ENCODE measurements around a stretch of chr10.

DNA sequence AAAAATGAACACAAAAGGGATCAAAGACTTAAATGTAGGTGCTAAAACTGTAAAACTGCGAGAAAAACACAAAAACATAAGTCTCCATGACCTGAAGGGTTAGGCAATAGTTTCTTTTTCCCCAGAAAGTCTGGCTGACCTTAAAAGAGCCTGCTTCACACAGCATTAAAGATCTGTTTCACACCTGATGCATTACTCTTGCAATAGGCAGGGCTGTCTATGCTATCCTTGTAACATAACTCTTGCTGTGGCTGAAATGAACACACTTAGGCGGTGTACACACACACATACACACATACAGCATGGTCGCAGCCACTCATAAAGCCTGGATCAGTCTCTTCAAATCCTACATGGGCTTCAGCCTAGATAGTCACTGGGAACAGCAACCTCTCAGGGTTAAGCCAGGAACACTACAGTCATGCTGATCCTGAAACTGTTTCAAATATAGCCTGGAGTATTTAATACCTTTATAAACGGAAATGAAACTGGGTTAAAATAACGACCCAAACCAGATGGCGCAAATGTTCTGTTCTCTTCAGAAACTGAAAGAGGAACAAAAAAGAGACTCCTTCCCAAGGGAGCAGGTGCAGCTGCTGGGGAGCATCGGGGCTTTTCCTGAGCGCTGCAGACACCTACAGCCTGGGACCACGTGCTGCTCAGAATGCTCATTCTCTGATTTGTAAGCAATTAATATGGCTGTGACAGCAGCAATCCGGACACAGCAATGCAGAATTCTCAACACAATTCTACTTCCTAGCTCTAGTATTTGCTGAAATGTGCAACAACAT, 61.0 kb upstream of the SFMBT2 start:
- CAGE, long polyA plus RNA: no peak
- RRBS: no CpG with 5 or more reads among the region's 10 CpGs

DNA sequence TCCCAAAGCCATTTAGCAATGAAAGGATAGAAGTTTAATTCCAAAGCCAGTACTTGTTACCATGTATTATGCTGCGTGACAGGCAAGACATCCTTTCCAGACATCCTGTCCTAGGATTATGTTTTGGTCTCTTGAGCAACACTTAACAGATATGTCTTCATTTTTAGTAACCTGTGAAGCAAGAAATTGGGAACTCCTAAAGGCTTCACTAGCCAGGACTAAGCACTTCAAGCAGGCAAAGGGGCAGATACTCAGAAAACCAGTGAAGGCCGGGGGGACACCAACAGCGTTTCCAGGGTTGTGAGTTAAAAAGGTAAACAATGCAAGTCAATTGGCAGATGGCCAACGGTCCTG, 77.5 kb upstream of the SFMBT2 start:
- CAGE, long polyA plus RNA: no peak
- RRBS: no CpG with 5 or more reads among the region's 4 CpGs

DNA sequence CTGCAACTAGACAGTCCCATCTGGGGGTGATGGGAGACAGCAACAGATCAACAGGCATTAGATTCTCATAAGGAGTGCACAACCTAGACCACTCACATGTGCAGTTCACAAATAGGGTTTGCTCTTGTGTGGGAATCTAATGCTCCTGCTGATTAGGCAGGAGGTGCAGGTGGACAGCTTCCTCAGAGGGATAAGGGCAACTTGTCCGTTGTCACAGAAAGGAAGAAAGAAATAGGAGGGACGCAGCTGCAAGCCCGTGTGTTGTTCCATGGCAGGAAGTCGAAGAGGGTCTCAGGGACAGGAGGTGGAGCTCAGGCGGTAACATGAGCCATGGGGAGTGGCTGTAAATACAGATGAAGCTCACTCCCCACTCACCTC, 101.5 kb upstream of the SFMBT2 start:
- CAGE, long polyA plus RNA: no peak
- RRBS: no CpG with 5 or more reads among the region's 5 CpGs

GRCh38 chr10:7625911-7626208, 40.9 kb downstream of the ITIH5 start:
- CAGE, long polyA plus RNA: no peak
- RRBS: no CpG with 5 or more reads among the region's 7 CpGs

- CAGE, long polyA plus RNA: no peak
- RRBS: no CpG with 5 or more reads among the region's 11 CpGs
Measured at GRCh38 chr10:7667932-7668208, 1.1 kb upstream of the ITIH5 start.

- CAGE, long polyA plus RNA: no peak
- RRBS: 2% methylated on average over 6 of the region's 50 CpGs
Measured at GRCh38 chr10:7788276-7789298, 610 bp downstream of the ATP5F1C start.

GRCh38 chr10:8051688-8052332, 2.7 kb upstream of the GATA3 start:
- CAGE, long polyA plus RNA: no peak
- RRBS: 14% methylated on average over 20 of the region's 45 CpGs

DNA sequence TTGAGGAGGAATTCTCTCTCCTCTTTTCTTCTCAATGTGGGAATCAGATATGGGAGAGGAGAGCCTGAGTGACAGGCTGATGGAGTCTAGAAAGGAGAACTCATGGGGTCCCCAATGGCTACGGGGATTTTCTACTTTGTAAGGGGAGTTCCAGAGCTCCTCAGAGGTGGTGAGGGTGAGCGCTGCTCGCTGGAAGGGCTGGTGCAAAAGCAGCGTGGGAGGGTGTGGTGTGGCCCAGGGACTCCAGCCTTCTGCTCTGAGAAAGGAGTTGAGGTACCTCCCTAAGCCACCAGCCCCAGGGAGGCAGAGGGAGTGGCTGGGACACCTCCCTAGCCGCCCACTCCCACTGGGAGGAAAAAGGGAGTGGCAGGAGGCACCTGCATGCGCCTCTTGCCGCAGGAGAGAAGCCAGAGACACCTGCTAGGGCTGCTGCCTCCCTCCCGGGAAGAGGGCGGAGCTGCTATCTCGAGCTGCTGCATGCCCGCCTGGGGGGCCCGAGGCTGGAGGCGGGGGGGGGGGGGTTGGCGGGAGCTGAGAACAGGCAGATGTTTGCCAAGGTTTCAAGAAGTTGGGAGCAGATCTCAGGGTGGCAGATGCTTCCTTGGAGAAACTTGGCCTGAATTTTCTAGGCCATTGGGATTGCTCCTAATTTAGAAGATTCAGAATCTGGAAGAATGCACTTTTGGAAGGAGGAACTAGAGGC, 48.6 kb downstream of the GATA3 start:
- CAGE, long polyA plus RNA: no peak
- RRBS: no CpG with 5 or more reads among the region's 14 CpGs

GRCh38 chr10:8331034-8331935, 276.8 kb downstream of the GATA3 start:
- CAGE, long polyA plus RNA: no peak
- RRBS: no CpG with 5 or more reads among the region's 24 CpGs

- CAGE, long polyA plus RNA: no peak
- RRBS: no CpG with 5 or more reads among the region's 2 CpGs
Measured at GRCh38 chr10:8407162-8407619, 352.7 kb downstream of the GATA3 start.

DNA sequence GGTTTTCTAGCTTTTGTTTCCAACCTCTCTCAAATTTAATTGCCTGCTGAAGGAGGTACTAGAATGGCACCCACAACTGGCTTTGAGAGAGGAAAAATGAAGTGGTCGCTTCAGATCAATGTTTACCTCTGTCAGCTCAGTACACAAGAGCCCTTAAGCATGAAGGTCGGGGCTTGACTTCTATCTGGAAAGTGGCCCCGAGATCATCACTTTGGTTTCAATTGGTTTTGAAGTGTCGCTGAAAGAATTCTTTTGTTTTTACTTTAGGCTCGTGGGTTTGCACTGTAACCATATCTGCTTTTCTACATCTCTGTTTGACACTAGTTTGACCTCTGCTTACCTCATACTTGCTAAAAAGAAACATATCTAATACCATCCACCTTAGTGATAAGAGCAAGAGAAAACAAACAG, 361.7 kb downstream of the GATA3 start:
- CAGE, long polyA plus RNA: no peak
- RRBS: no CpG with 5 or more reads among the region's 5 CpGs

- CAGE, long polyA plus RNA: no peak
- RRBS: no CpG with 5 or more reads among the region's 9 CpGs
Measured at GRCh38 chr10:10792110-10793288, 225.2 kb upstream of the CELF2 start.

- CAGE, long polyA plus RNA: no peak
- RRBS: no CpG with 5 or more reads among the region's 11 CpGs
Measured at GRCh38 chr10:10797136-10797973, 220.3 kb upstream of the CELF2 start.

- CAGE, long polyA plus RNA: no peak
- RRBS: no CpG with 5 or more reads among the region's 12 CpGs
Measured at GRCh38 chr10:11014558-11015241, 3.0 kb upstream of the CELF2 start.

DNA sequence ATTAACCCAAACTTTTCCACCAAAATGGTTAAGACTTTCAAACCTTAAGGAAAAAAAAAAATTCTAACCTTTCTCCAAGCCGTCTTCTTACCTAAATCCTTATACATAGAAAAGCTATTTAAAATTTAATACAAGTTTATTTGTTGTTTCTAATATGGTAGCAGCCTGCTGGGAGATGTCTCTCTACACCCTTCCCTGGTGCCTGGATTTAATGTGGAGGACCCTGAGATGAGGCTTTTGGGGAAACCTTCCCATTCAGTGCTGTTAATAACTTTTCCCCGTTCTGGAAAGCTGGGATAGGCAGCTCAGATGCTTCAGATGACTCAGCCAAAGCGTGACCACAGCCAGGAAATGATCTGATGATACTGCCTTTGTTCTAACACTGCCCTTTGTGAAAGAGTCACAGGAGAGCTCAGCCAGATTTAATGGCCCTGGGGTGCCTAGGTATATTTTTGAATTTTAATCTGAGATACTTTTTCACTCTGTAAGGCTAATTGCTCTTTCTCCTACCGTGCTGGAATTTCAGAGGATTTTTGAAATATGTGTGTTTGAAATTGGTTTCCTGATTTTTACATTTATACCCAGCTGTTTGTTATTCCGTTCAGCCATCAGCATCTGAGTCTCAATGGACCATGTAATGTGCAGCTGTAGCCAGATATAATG, 17.6 kb downstream of the CELF2 start:
- CAGE, long polyA plus RNA: no peak
- RRBS: no CpG with 5 or more reads among the region's 5 CpGs

DNA sequence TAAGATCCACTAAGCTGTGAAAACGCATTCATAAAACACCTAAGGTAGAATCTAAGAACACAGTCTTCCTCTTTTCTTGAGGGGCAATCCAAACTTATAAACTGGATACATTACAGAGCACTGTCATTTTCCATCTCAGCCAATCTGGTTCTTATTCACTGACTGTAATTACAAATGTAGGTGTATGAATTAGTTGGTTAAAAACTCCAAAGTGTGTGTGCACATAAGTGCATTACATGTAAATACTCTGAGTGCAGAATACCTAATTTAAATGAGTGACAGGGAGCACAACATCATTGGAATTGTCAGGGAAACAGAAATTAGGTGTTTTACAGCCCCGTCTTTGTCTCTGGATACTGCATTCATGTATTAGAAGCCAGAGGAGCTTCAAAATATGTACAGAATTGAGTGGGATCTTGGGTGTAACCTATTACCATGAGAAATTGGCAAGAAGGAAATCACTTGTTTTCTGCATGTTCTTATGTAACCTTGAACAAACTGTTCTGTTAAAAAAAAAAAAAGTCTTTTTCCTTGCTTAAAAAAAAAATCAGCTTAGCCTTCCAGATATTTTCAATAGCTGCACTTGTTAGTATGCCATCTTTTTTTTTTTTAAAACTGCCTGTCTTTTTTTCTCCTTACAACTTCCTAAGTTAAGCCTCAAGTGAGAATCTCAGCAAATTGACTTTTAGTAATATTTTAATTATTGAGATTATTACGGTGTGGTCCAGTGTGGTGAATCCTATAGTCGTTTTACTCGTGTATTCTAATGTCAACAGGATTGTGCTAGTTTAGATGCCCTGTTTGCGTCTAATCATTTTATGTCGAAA, 31.2 kb downstream of the CELF2 start:
- CAGE, long polyA plus RNA: no peak
- RRBS: no CpG with 5 or more reads among the region's 7 CpGs

DNA sequence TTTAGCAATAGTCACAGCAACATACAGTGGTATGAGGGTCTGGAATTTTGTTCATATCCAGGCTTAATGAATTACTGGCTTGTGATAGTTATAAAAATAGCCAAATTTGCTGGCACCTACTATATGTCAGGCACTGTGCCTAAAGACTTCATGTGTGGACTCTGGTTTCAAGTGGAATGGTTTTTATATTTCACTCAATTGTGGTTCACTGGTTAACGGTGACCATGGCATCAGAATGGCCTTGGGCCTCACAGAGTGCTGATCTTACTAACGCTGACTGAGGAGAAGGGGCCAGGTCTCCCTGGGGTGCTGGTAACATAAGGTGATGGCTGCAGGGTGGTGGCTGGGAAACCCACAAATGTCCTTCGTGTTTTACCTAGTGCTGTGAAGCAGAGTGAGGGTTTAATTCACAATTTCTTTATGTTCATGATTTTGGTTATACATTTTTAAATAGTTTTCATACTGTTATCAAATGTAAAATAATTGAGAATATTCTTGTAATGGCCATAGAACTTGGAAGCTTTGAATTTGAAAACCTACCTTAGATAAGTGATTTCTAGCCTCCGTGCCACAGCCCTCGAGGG, 55.9 kb downstream of the CELF2 start:
- CAGE, long polyA plus RNA: no peak
- RRBS: no CpG with 5 or more reads among the region's 5 CpGs

GRCh38 chr10:11150916-11151472, 133.3 kb downstream of the CELF2 start:
- CAGE, long polyA plus RNA: no peak
- RRBS: 25% methylated on average over 3 of the region's 6 CpGs

GRCh38 chr10:11165600-11166600, 148.2 kb downstream of the CELF2 start:
- CAGE, long polyA plus RNA: no peak
- RRBS: 3% methylated on average over 20 of the region's 44 CpGs

DNA sequence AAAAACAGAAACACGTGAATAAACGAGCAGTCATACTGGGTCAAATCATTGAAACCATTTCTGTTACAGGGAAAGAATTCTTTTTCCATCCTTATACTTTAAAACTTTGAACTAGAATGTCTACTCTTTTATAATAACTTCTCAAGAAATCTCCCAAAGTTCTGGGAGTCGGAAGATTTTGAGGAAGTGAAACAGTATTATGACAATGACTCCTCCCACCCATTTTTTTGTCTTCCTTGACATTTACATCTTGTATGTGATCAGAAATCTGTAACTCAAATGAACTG, 227.3 kb downstream of the CELF2 start:
- CAGE, long polyA plus RNA: no peak
- RRBS: no CpG with 5 or more reads among the region's 3 CpGs